ENCODE data around the genes TMEM38B, KLF4 and ABITRAM.

DNA sequence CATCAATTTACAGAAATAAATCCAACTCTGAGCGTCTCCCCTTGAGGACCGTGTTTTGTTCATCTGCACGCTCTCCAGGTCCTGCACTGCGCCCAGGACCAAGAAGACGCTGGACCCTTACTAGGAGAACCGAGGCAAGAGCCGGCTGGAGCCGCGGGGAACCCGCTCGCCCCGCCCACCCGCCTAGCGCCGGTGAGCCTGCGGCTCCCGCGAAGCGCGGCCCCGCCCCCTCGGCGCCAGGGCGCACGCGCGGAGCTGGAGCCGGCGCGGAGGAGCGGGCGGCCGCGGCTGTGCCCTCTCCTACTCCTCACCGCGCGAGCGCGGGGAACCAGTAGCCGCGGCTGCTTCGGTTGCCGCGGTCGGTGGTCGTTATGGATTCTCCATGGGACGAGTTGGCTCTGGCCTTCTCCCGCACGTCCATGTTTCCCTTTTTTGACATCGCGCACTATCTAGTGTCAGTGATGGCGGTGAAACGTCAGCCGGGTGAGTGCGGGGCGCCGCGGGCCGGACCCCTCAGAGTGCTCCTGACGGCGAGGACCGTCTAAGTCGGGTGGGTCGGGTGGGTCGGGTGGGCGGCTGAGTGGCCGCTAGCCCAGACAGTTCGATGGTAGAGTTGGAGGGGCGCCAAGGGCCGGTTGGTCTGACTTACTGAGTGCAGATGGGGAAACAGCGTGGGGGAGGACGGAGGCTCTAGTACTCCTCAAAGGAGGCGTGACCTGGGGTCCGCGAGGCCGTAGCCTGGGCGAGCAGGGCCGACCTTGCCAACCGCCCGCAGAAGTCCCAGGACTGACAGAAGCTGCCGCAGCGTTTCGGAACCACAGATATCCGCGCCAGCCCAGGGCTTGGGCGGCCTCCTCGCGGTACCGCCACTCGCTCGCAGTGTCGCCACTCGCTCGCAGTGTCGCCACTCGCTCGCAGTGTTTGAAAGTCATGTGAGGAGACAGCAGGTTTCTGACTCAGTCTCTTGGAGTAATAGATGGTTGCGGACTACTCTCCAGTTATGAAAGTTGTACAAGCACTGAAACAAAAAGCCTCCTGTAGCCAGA, at the start of gene TMEM38B:
Gene TMEM38B (plus strand): TSS at position 252 of the 1,046 bp plus-strand sequence.
- PRO-cap: bidirectional peak, plus-strand start at position 254 of the sequence, minus-strand start at position 94 of the sequence; bidirectional peak, plus-strand start at position 959 of the sequence, minus-strand start at position 903 of the sequence

GRCh38 chr9:106450619-106451090, 412.3 kb upstream of the ZNF462 start:
- PRO-cap: no peak

DNA sequence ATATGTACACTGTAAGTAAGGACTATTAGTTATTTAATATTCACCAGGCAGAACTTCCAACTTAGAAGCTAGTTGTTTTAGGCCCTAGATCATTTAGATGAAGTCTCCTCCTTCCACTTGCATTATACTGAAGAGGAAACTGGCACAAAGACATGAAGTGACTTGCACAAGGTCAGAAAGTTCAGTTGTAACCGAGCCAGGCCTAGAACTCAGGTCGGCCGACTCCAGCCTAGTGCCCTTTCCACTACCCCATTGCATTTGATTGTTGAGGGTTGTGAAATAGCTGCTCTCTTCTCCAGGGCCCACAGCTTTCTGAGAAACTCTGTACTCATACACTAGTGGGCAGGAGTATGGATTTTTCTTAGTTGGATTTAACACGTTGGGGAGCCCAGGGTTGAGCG, 5.6 kb downstream of the ZNF462 start:
- PRO-cap: no peak

DNA sequence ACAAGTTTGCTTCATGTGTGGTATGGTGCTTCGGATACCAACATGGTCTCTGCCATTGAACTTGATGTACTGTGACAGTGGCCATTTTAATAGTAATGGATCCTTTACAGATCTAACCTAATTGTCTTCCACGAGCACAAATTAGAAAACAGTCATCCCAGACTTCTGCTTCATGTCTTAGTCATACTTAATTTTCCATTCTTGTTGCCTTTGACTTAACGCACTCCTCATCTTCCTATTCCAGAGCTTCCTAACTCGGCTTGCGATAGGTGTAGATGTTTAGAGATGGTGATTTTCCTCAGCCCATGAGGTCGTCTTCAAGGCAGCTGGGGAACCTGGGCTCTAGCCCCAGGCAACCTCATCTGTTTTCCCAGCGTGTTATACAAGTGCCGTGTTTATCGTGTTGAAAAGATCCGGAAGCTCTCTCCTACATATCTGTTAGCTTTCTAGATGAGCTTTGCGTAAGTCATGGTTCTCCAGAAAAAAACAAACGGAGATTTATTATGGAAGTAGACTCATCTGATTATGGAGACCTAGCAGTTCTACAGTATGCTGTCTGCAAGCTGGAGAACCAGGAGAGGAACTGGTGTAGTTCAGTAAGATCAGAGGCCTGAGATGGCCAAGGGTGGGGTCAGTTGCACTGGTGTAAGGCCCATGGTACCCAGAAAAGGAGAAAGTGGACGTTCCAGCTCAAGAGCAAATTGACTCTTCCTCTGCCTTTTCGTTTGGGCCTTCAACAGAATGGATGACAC, 50.7 kb downstream of the RAD23B start:
- PRO-cap: no peak

DNA sequence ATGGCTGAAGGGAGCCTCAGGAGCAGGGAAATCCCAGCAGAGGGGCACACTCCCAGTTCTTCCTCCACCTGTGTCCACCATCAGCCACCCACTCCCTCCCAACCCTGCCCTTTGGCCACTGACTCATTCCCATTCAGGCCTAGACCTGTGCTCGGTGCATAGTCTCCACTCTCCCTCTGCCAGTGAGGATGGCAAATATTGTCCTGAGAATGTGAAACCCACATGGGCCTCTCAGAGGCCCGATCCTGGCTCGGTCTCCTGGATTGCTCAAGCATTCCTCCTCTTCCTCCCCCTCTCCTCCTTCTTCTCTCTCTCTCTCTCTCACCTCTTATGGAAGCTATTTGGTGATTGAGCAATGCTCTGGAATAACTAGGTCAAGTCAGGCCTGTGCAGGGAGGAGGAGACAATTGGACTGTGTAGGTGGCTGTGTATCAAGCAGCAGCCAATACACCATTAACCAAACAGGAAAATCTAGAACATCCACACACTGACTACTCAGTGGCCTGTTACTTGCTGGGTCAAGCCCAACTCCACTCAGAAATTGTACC, 99.9 kb downstream of the KLF4 start:
- PRO-cap: no peak

- PRO-cap: bidirectional peak, plus-strand start at chr9:107490025, minus-strand start at chr9:107489766
Measured at GRCh38 chr9:107489708-107489923, at the start of gene KLF4. TSS of gene KLF4 (minus strand) at chr9:107489769.

- PRO-cap: bidirectional peak, plus-strand start at chr9:107490025, minus-strand start at chr9:107489766; bidirectional peak, plus-strand start at chr9:107490329, minus-strand start at chr9:107490211
Measured at GRCh38 chr9:107489924-107490893, 640 bp upstream of the KLF4 start.

- PRO-cap: no peak
Measured at GRCh38 chr9:107712444-107712878, 222.9 kb upstream of the KLF4 start.

- PRO-cap: no peak
Measured at GRCh38 chr9:108053350-108054316, 564.1 kb upstream of the KLF4 start.

DNA sequence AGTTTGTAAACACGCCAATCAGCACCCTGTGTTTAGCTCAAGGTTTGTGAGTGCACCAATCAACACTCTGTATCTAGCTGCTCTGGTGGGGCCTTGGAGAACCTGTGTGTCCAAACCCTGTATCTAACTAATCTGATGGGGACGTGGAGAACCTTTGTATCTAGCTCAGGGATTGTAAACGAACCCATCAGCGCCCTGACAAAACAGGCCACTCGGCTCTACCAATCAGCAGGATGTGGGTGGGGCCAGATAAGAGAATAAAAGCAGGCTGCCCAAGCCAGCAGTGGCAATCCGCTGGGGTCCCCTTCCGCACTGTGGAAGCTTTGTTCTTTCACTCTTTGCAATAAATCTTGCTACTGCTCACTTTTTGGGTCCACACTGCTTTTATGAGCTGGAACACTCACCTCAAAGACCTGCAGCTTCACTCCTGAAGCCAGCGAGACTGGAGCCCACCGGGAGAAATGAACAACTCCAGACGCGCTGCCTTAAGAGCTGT, 461.6 kb downstream of the ACTL7B start:
- PRO-cap: no peak

DNA sequence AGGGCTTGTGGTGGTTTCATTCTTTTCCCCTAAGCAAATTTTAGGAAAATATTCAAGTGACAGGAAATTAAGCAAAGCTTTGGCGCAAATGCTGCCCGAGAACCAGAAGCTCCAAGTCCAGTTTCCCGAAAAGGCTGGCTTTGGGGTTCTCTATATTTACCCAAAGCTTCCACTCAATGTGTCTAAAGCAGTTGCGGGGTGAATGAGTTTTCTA, 147.0 kb downstream of the ACTL7B start:
- PRO-cap: no peak

- PRO-cap: bidirectional peak, plus-strand start at chr9:108934415, minus-strand start at chr9:108934087; unidirectional peak, minus-strand start at chr9:108934609
Measured at GRCh38 chr9:108934211-108935068, at the start of gene ABITRAM. TSS of gene ABITRAM (plus strand) at chr9:108934400.

GRCh38 chr9:109017277-109018499, 4.4 kb upstream of the CTNNAL1 start:
- PRO-cap: no peak

DNA sequence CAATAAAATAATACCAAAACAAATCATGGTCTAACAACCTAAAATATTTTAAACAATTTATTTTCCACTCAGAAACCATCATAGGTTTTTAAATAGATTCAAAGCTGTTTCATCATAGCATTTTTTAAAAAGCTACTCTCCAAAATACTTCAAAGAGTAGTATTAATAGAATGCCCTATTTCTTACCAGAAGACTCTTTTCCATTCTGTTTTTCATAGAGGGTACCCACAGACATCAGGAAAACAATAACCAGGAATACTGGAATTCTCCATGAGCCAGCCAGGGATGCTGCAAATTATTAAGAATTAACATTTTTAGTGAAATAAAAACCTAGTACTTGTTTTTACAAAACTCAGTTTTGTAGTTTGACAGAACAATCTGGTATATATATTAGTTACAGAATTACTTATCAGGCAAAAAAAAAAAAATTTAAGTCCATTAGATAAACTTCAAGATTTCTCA, 13.4 kb downstream of the TMEM245 start:
- PRO-cap: no peak

- PRO-cap: no peak
Measured at GRCh38 chr9:109108837-109109422, 10.8 kb downstream of the TMEM245 start.

DNA sequence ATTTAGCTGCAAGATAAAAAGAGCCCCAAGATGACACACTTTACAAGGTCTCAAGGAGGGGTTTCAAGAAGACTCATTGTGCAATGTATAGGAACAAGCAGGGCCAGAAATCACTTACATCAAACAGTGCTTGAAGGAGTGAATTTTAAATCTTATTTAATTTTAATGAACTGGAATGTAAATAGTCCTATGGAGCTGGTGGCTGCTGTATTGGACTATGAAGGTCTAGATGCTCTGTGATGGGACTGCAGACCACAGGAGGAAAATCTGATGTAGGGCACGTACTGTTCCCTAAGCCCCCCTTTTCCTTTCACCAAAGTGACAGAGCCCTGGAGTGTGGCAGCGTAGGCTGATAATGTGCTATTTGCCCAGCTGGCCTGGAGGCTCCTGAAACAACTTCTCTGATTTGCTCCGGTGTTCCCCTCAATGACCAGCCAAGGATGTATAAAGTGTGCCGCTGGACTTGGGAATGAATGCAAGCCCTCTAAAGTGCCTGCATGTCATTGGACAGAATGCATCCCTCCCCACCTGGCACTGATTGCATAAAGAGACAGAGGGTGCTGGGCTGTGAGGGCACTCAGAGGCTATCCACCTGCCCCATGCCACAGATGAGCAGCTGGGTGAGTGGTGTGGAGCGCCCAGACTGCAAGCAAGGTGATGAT, 80.1 kb downstream of the PTPN3 start:
- PRO-cap: no peak

DNA sequence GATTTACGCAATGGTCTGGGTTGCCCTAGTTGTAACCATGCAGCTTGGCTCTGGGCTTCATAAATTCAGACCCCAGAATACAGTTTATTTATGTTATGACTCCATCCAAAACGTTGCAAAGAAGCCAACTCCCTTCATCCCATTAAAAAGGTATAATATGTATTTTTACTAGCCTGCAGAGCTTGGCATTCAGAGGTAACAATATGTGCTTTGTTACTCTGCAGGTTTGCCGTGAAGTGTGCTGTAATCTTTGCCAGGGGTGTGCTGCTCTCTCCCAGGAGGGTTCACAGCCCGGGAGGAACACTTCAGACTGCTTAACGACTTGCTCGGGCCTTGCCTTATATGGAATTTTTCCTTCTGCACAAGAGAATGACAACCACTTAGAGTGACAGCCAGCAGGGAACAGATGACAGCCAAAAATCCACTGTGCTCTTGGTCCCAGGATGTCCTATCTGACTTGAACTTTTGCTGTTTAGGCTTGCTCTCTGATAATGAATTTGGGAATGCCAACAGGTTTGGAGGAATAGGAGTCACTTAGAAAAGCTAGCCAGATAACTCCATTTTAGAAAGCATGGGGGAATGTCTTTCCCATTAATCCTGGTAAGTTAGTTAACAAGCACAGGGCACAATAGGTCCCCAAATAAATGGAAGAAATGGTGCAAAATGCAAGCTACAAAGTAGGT, 34.1 kb upstream of the PALM2AKAP2 start:
- PRO-cap: no peak

- PRO-cap: no peak
Measured at GRCh38 chr9:109816357-109817127, 36.5 kb downstream of the PALM2AKAP2 start.

DNA sequence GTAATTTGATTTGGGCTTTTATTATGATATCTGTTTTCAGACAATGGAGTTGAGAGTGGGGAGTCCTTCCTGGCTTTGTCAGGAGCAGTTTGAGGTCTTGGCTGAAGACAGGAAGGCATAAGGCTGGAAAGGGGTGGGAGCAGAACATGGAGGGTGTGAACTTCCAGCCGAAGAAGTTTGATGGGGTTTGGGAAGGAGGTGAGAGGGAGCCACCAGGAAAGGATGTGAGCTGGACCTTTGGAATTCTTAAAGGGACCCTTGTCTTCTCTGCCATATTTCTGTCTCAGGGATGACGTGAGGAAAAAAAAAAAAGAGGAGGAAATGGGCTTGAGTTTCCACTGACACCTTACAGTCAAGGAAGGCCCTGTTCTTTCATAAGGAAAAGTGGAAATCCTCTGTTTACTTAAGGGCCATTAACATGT, 132.0 kb downstream of the PALM2AKAP2 start:
- PRO-cap: no peak

DNA sequence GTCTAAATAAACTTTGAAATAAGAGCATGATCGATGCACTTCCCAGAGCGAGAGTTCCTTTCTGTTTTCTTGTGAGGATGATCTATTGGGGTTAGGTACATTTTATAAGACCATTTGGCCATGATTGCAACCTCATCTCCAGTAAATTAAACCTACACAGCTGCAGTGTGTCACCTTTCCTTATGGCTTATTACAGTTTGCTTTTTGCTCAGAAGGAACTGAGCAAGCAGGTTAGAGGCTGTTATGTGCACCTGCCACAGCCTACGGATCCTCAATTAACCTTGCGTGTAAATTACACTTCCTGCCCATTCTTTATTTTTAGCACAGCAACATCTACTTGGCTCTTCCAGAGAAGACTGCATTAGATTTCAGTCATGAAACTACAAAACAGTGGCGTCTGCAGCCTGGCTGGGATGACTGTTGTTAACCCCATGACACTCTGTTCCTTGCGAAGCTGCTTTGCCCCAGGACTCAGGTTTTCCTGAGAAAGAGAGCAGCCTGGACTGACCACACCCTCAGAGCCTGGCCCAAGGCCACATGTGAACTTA, 138.3 kb downstream of the PALM2AKAP2 start:
- PRO-cap: no peak

All from jejunum (tissue), 1 donor.